Helper T cell (primary cell): ENCODE data around the genes CCDC158 and CNOT6L.

DNA sequence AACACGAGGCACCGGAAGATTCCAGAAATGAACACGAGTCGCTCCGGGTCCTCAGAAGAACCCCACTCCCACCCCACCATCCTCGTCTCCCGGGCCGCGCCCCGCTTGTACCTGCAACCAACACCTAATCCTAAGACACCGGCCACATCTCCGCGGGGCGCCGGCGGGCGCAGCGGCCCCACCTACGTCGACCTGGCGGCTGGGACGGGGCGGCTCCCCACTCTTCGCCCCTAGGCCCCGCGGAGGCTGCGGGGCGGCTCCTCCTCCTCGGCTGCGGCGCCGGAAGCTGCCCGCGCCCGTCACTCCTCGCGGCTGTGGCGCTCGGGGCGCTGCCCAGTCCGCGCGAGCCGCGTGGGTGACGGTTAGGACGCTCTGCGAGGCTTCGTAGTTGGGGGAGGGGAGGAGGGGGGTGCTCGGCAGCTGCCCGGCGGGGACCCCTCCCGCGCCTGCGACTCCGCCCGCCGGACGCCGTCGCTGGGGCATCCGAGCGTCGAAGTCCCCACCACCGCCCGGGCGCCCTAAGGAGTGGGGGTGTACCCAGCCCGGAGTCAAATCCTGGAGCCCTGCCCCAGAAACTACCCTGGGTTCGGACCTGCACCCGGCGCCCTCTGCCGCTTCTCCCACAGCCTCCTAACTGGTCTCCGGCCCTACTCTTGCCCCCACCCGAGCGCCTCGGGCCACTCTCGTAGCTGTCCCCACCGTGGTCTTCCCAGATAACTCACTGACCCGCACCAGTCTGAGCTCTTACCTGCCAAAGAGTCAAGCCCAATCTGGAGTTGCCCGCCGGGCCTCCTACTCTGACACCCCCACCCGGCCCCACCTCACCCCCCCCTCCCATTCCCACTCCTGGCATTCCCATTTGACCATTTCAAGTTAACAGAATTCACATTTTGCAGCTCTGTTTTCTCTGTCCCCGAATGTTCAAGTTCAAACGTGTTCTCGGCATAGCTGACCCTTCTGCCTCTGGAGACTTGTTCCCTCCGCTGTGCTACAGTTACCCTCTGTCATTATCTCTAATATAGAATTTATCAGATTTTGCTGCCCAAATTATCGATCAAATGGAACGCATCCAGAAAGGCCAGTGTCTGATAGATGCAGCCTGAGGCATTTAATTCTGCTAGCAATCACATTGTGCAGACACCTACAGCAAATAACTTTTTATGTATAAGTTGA, at the start of gene CCDC158:
Gene CCDC158 (minus strand): TSS at position 288 of the 1,173 bp plus-strand sequence.
- PRO-cap, 2 experiments, result no peak in any of the 2 experiments

- PRO-cap, 2 experiments, result no peak in any of the 2 experiments
Observed at GRCh38 chr4:76498498-76499119, 63.6 kb downstream of the SHROOM3 start.

DNA sequence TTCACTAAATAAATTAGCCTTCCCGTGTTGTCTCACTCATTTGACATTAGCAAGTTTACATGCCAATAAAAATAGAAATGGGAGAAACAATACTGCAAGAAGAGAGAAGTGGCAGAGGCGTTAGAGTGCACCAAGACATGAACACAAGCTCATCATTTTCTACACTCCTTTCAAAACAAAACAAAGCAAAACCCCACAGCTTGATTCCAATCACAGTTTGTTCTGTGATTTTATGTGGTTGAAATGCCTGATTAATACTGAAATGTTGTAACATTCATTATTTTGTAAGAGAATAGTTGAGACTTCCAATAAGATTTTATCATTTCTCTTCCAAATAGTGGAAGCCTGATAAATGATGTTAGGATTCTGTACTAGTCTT, 136.4 kb downstream of the SHROOM3 start:
- PRO-cap, 2 experiments, result no peak in any of the 2 experiments

DNA sequence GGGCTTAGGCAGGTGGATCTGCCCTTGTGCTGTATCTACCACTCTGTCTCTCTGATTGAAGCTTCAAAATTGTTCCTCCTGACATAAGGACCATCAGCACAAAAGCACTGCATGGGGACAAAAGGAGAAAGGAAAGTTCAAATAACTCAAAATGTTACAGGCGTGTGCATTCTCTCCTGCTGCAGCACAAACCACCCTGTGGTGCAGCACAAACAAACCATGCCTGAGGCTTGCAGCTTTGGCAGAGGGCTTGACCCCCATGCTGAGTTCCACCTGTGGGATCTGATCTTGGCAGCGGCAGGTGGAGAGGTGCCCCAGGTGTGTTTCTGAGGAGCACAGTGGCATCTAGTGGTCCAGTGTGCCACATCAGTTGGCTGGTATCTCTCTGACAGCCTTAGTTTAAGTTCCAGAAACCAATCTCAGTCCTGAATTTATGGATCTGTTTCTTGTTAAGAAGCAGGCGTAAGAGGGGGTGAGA, 164.6 kb downstream of the SOWAHB start:
- PRO-cap, 2 experiments, result no peak in any of the 2 experiments

- PRO-cap, 2 experiments, result peak in 1 of 2 experiments; most common plus-strand start chr4:76950366 (in 1); most common minus-strand start chr4:76950210 (in 1)
Observed at GRCh38 chr4:76950136-76951202, 917 bp downstream of the SEPTIN11 start.

GRCh38 chr4:77023523-77024285, 52.1 kb downstream of the CCNI start:
- PRO-cap, 2 experiments, result no peak in any of the 2 experiments

DNA sequence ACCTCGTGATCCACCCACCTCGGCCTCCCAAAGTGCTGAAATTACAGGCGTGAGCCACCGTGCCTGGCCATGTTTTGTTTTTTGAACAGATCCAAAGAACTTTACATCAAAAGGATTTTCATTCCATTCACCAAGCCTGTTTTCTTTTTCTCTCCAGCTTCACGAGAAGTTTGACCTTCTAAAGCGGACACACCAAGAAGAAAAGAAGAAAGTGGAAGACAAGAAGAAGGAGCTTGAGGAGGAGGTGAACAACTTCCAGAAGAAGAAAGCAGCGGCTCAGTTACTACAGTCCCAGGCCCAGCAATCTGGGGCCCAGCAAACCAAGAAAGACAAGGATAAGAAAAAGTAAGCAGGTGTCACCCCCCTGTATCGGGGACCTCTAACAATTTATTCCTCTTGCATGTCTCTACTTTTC, 45.2 kb downstream of the CCNI start:
- PRO-cap, 2 experiments, result no peak in any of the 2 experiments

DNA sequence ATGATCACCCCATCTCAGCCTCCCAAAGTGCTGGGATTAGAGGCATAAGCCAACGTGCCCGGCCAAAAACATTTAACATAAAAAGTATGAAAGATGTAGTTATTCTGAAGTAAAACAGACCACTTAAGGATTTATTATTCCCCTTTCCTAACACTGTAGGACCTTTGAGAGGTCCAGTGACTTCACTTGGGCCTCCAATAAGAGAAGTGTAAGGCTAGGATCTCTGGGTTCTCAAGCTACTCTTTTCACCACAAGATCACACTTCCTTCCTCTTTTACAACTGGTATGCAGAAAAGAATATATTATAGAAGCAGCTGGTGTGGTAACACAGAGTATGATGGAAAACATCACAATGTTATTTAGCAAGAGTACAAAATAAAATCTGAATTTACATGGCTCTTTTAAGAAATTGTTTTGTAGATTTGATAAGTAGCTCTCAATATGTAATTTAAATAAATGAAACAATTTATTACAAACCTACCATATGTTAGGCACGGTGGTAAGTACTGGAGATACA, 30.1 kb upstream of the CCNG2 start:
- PRO-cap, 2 experiments, result no peak in any of the 2 experiments

GRCh38 chr4:77137504-77137952, 19.5 kb upstream of the CCNG2 start:
- PRO-cap, 2 experiments, result no peak in any of the 2 experiments

- PRO-cap, 2 experiments, result peak in 2 of 2 experiments; most common plus-strand start chr4:77193650 (in 2)
Observed at GRCh38 chr4:77193306-77194073, 36.5 kb downstream of the CCNG2 start.

- PRO-cap, 2 experiments, result no peak in any of the 2 experiments
Observed at GRCh38 chr4:77619506-77619805, 13.8 kb downstream of the CXCL13 start.

GRCh38 chr4:77699699-77700334, 94.2 kb downstream of the CXCL13 start:
- PRO-cap, 2 experiments, result no peak in any of the 2 experiments

DNA sequence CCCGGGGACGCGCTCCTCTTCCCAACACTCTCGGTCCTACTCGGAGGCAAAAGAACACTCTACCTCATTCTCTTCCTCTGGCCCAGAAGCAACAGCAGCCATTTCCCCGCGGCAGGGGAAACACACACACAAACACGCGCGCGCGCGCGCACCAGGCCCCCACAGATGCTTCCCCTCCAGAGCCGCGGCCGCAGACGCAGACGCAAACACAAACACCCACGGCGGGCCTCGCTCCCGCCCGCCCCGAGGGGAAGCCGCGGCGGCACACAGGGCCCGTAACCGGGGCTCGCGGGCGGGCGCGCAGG, at the start of gene CNOT6L:
Gene CNOT6L (minus strand): TSS at position 128 of the 305 bp plus-strand sequence.
- PRO-cap, 2 experiments, result peak in 2 of 2 experiments; most common plus-strand start position 197 of the sequence (in 1); most common minus-strand start position 93 of the sequence (in 2)

GRCh38 chr4:77821724-77822138, 2.6 kb upstream of the CNOT6L start:
- PRO-cap, 2 experiments, result peak in 2 of 2 experiments; most common plus-strand start chr4:77822060 (in 2); most common minus-strand start chr4:77821836 (in 2)

DNA sequence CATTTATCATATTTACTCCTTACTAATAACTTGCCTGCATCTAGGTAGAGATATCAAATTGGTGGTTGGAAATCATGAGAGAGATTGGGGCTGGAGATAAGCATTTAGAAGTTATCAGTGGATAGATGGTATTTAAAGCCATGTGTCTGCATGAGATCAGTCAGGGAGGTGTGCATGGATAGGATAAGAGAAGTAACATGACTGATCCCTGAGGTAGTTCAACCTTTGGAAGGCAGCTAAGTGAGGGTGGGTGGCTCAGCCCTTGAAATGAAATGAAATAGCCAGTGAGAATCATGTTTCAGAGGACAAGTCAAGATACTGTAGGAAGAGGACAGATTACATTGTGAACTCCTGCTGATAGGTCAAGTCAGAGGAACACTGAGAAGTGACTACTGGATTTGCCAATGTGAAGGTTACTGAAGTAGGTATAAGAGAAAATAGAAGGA, 43.3 kb downstream of the MRPL1 start:
- PRO-cap, 2 experiments, result no peak in any of the 2 experiments

GRCh38 chr4:78704728-78705291, 71.3 kb upstream of the BMP2K start:
- PRO-cap, 2 experiments, result no peak in any of the 2 experiments

GRCh38 chr4:78939769-78939967, 430 bp upstream of the PAQR3 start:
- PRO-cap, 2 experiments, result peak in 1 of 2 experiments; most common minus-strand start chr4:78939896 (in 1)

DNA sequence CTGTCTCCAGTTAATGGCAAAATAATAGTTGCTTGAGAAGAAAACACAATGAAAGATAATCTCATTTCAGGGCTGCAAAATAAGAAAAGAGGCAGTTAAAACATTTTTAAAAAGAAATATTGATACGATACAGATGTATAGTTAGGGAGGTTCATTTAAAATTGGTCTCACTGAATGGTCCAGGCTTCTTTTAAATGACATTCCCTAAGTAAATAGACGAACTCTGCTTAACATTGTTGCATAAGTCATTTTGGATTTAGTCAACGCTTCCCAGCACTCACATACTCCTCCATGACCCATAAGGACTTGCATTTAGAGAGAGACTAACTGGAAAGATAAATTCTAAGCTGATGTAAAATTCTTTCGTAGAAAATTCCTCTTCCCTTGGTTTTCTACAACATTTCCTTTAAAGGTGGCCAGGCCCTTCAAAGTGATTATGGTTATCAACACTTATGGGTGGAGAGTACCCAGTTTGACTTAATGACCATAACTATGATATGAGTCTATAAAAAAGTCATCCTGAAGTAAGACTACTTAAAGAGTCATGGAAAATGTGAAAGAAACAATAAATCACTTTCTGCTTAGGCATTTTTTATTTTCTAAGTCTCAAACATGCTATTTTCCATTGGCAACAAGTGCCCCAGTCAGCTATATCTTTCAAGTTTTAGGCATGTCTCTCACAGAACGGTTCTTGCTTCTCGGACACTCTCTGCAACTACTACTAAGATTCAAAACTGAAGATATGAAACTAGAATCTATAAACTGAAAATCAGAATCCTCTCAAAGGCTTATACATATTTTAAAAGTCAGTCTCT, 3.4 kb downstream of the ANTXR2 start:
- PRO-cap, 2 experiments, result peak in 1 of 2 experiments; most common plus-strand start position 680 of the sequence (in 1)

GRCh38 chr4:80070251-80071268, 2.5 kb downstream of the ANTXR2 start:
- PRO-cap, 2 experiments, result no peak in any of the 2 experiments

- PRO-cap, 2 experiments, result peak in 2 of 2 experiments; most common plus-strand start chr4:80183981 (in 2); most common minus-strand start chr4:80183805 (in 1)
Observed at GRCh38 chr4:80182964-80184076, 14.0 kb upstream of the PRDM8 start.